Metanephros (tissue), 2 donors: ENCODE results near the gene VRK1.

DNA sequence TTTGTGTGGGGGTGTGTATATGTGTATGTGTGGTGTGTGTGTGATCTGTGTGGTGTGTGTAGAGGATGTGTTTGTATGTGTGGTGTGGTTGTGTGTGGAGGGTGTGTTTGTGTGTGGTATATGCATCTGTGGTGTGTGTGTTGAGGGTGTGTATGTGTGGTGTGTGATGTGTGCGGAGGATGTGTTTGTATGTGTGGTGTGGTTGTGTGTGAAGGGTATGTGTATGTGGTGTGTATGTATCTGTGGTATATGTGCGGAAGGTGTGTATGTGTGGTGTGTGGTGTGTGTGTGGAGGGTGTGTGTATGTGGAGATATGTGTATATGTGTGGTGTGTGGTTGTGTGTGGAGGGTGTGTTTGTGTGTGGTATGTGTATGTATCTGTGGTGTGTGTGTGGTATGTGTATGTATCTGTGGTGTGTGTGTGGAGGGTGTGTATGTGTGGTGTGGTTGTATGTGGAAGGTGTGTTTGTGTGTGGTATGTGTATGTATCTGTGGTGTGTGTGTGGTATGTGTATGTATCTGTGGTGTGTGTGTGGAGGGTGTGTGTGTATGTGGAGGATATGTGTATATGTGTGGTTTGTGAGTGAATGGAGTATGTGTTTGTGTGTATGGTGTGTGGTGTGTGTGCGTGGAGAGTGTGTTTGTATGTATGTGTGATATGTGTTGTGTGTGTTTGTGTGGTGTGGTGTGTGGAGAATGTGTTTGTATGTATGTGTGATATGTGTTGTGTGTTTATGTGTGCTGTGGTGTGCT is 61.2 kb downstream of the CLMN start:
- RAMPAGE, long total RNA, result no peak

DNA sequence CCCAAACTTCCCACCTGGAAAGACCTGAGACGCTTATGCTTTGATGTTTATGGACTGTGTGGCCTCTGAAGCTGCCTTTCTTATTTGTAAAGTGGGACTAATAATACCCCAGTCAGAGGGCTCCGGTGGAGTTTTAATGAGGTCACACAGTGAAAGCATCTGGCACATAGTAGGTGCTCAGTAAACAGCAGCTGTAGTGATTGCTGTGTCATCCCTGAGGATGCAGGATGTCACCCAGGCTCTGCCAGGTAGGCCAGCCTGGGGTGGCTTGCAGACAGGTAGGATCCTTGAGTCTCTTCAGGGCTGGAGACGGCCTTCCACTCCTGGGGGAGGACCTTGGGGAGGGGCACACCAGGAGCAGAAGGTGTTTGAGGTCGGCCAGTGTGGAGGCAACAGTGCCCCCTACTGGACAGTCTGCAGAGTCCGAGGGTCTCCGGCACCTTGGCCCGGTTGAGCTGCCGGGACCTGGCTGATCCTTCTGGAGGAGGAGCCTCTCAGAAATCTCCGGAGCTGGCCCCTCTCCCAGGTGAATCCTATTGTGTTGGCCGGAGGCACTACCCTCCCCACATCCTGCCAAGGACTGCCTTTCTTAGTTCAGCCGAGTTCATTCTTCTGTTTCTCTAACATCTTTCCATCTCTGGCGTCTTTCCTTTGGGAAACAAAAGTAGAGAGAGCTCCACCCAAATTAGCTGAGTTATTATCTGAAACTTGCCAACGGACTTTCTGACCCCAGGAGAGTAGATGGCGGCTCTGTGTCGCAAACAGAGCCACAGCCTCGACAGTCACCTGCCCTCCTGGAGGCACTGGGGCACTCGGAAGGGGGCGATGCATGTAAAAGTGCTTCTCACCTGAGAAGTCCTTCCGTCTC is 41.8 kb upstream of the CLMN start:
- RAMPAGE, long total RNA, result no peak

- RAMPAGE, long total RNA, result no peak
Measured at GRCh38 chr14:95488811-95489729, 27.4 kb downstream of the SYNE3 start.

DNA sequence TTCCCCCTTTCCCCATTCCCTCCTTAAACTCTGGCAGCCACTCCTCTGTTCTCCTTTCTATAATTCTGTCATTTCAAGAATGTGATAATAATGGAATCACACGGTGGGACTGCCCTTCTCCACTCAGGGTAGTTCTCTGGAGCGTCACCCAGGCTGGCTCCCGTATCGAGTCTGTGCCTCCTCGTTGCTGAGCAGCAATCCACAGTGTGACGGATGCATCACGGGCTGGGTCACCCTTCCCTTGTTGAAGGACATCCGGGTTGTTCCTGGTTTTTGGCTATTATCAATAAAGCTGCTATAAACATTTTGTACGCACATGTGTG is 5.7 kb upstream of the SYNE3 start:
- RAMPAGE, long total RNA, result no peak

- RAMPAGE, long total RNA, result no peak
Measured at GRCh38 chr14:95533193-95534169, 1.4 kb upstream of the GLRX5 start.

DNA sequence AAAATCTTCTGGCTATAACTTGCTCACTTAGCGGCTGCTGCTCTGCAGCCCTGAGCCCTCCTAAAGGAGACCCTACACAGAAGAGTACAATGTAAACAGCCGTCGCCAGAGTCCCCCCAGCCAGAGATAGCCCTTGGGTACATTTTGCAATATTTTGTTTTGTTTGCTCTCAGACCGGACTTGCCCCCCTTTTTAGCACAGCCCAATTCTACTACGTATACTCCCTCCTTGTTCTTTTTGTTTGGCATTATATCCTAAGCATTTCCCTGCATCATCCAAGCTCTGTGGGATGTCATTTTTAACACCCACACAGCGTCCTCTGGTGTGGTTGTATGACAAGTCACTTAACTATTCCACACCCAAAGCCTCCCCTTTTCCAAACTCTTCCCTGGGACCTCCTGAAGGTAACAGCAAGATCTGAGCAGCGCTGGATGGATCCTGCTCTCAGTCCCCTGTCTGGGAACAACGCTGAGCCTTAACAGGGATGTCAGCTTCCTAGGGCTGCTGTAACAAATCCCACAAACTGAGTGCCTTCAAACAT is 25.4 kb upstream of the TCL1B start:
- RAMPAGE, long total RNA, result no peak

GRCh38 chr14:96032096-96032380 is 7.1 kb upstream of the C14orf132 start:
- RAMPAGE, long total RNA, result no peak

GRCh38 chr14:96037570-96038311 is 1.4 kb upstream of the C14orf132 start:
- RAMPAGE, long total RNA, result no peak

DNA sequence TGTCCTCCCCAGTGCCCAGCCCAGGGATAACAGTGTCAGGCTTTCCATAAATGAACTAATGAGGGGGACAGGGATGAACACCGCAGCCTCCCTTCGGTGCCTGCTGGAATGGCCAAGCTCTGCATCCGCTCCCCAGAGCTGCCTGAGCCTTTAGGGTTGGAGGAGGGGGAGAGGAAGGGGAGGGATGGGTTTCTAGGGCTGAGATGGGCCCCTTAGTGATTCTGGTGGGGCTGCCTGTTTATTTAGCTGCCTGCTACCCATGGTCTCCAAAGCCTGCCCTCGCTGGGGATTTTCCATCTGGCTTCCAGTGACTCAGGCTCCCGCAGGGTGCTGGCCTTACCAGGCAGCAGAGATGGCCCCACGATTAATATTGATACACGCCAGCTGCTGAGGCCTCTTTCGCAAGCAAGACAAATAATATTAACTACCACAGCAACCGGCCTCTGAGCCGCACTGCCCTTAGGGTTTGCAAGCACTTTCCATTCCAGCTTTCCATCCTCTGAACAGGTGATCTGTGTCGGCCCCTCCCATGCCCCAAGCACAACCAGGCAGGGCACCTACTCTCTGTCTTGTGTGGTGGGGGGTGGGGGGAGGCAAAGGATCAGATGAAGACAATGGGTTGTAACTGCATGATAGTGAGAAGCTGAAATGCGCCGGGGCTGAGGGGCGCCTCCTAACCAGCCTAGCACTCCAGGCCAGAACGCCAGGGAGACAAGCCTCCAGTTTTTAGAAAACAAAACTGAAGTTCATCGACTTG is 56.6 kb downstream of the C14orf132 start:
- RAMPAGE, long total RNA, result no peak

DNA sequence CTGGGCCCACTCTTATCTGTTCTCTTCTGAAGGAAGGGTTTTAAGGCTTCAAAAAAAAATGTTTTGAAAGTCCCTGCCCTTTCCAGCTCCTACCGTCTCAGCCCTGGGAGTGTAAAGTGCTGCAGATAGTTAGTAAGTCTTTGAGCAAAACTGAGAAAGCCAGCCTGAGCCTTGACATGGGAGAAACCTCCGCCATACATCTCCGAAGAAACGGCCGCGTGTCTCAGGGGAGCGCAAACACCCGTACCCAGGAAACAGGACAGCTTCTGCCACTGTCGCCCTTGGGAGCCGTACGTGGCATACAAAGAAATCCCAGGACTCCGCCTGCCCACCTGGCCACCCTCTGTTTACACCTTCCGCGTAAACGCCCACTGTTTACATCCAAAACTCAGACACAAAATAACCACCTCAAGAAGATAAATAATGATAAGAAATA is 541 bp upstream of the BDKRB2 start:
- RAMPAGE, long total RNA, result no peak

- RAMPAGE, long total RNA, result no peak
Measured at GRCh38 chr14:96282189-96282814, 26.3 kb downstream of the BDKRB1 start.

DNA sequence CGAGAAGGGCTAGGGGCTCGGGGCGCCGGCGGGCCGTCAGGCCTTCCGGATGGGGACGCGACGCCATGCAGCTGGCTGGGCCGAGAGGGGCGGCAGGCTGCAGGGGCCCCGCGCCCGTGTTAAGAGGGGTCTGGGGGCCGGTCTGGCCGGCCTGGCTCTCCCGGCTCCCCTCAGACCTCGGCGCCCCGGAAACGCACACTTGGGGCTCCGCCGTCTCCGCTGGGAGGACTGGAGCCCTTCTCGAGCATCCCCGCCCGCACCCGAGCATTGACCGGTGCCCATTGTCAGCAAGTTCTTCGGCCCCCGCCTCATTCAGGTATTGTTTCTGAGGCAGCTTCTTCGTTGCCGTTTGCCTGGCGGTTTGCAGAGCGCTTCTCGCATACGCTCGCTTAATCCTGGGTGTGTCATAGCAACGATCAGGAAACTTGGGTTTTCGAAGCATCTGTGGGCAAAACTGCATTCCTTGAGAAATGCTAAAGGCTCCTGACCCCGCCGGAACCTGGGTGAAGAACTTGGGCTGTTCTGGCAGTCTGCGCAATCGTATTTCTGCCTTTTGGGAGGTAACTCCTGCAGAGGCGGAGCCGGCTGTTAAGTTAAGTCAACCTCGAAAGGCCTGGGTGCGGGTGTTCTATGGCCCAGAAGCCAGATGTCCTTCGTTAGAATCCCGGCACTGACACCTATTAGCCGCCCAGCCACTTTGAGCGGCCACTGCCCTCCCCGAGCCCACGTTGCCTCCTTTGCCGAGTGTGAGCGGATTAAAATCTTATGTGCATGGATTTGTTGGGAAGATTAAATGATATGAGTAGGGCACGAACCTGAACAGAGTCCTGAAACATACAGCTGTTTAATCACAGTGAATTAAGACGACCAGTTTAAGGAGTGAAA is 526 bp downstream of the GSKIP start:
- RAMPAGE, long total RNA, result no peak

DNA sequence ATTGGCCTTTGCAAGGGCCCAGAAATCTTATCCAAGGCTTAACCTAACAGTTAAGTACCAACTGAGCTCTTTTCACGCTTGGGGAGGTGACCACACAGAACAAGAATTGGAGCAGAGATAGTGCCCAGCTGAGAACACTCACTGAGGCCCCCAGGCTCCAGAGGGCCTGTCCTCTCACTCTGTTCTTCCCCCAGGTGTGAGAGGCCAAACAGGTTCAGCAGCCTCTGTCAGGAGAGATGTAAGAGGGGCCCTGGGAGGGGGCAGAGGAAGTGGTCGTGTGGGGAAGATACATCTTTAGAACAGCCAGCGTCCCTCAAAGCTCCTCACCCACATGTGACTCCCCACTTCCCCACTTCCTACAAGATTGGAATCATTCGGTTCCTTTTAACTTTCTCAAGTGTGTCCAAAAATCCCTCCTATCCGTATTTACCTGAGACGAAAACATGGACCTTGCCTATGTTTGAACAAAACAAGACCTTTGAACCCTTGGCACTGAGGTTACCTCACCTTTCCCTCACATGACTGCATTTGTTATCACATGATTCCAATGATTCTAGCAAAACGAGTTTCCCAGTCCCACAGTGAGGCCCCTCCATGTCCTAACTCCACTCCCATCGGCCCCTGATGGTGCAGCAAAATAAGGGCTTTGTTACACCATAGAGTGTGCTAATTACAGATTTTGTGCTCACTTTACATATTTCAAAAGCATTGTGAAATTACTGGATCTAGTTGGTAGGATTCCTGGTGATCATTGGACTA is 40.1 kb upstream of the PAPOLA start:
- RAMPAGE, long total RNA, result no peak

GRCh38 chr14:96538178-96538552 is 36.0 kb downstream of the PAPOLA start:
- RAMPAGE, long total RNA, result no peak

- RAMPAGE, long total RNA, result no peak
Measured at GRCh38 chr14:96741303-96741875, 55.8 kb upstream of the VRK1 start.

DNA sequence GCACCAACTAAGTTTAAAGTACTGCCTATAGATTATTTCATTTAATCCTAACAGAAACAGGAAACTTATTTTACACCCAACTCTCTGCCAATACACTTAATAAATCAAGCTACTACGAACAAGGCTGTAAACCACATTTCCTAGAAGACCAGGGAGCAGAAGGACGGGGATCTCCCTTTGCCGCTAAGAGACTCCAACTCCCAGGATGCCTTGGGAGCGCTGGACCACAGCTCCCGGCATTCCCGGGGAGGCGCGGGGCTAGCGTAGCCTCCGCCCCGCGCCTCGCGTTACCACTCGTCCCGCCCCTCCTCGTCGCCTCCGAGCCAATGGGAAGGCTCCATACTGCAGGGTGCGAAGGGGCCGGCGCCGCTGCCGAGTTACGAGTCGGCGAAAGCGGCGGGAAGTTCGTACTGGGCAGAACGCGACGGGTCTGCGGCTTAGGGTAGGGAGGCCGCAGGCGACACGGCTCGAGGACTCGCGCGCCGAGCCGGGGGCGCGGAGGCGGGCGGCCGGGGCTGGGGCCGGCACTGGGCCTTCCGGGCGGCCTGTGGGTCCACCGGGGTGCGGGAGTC is at the start of gene VRK1:
VRK1 (plus strand) TSS at position 377 of the 572 bp plus-strand sequence.
- RAMPAGE, long total RNA, result no peak

GRCh38 chr14:98138089-98138699 is 1133.8 kb downstream of the BCL11B start:
- RAMPAGE, long total RNA, result no peak

GRCh38 chr14:98189405-98190042 is 1082.5 kb downstream of the BCL11B start:
- RAMPAGE, long total RNA, result no peak

DNA sequence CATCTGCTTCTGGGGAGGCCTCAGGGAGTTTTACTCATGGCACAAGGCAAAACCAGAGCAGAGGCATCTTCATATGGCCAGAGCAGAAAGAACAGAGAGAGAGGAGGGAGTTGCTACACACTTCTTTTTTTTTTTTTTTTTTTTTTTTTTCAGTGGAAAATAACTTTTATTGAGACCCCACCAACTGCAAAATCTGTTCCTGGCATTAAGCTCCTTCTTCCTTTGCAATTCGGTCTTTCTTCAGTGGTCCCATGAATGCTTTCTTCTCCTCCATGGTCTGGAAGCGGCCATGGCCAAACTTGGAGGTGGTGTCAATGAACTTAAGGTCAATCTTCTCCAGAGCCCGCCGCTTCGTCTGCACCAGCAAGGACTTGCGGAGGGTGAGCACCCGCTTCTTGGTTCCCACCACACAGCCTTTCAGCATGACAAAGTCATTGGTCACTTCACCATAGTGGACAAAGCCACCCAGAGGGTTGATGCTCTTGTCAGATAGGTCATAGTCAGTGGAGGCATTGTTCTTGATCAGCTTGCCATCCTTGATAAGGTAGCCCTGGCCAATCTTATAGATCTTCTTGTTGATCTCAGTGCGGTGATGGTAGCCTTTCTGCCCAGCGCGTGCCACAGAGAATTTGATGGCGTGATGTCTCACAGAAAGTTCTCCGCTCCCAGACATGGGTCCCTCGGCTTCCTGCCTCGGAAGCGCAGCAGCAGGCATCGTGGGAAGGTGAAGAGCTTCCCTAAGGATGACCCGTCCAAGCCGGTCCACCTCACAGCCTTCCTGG is 299.1 kb downstream of the BCL11B start:
- RAMPAGE, long total RNA, result no peak

DNA sequence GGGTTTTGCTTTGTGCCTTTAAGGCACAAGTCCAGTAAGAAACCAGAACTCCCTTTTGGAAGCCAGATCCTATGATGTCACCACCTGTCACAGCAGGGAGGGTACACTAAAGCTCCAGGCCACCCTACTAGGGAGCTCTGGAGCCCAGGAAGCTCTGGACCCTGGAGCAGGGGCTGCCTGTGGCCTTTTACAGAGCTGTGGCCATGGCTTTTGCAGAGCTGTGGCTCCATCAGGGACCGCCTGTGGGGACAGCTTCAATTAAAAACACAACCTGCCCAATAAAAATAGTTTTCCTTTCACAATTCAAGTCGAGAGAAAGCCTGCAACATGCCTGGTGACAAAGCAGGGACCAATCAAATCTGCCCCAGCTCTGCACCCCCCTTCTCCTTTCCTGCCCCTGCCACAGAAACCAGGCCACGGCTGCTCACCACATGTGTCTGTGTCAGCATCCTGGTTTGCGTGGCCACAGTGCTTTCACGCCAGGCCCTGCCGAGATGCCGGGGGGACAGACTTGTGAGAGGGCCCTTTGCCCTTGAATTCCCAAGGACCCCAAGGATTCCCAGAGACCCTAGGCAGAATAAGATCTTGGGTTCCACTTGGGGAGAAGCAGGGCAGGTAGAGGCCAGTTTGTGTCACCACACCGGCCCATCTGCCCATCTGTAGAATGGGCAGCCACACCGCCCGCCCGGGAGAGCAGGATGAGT is 41.8 kb downstream of the BCL11B start:
- RAMPAGE, long total RNA, result no peak